Paraaortic lymph node (tissue), 1 donor: Measurements from ENCODE around the genes PSMC1 and TC2N.

DNA sequence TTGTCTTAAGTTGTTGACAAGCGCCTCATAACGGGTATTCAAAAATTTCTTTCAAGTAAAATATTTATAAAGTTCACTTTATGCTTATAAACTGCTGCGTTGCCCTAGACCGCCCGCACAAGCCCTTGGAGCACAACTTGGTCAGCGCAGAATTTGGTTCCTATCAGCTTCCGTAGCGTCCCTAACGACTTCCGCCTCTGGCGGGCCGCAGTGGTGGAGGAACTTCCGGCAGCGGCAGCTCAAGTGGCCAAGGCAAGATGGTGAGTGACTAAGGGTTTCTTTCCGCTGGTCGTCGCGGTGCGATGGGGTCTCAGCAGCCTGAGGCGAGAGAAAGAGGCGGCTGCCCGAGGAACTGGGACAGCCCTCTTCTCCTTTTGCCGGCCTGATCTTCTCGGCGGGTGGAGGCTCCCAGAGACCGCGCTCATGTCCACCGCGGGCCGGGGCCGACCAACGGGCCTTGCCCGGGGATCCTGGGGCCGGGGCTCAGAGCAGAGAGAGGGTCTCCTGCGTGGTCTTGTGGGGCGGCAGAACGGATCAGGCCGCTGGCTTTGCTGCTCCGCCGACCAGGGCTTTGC, at the start of gene PSMC1:
Gene PSMC1 (plus strand): TSS at position 213 of the 575 bp plus-strand sequence.
- PRO-cap: bidirectional peak, plus-strand start at position 187 of the sequence, minus-strand start at position 127 of the sequence

DNA sequence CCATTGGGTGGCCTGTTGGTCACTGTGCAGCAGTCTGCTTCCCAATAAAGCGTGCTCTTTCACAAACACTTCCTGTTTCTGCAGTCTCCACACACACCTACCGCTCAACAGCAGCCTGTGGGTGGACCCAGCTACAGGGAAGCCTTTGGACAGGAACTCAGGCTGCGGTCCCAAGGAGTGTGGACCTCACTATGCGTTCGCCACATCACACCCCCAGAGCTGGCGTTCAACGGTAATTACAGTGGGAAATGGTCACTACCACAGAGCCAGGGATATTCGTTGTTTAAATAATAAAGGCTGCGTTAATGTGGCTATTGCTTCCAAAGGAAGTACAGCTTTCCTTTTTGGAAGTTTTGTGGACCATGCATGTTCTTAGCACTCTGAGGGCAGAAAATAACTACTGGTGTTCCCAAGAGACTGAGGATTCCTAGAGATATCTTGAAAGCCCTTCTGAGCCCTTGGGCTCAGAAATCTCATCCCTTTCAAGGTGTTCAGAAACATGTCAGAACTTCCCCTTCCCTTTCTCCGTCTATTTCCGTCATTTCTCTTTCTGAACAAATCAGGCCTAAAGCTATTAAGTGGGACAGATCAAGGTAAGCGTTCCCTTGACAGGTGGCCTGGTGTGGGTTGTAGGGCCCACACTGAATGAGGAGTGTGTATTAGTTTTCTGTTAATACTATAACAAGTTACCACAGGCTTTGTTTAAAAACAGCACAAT, 16.4 kb downstream of the PSMC1 start:
- PRO-cap: no peak

GRCh38 chr14:90398329-90399053, 1.7 kb downstream of the CALM1 start:
- PRO-cap: bidirectional peak, plus-strand start at chr14:90398409, minus-strand start at chr14:90398447; bidirectional peak, plus-strand start at chr14:90398675, minus-strand start at chr14:90398542; unidirectional peak, minus-strand start at chr14:90398732

- PRO-cap: no peak
Observed at GRCh38 chr14:90510010-90510818, 113.4 kb downstream of the CALM1 start.

GRCh38 chr14:90553669-90554882, 157.2 kb downstream of the CALM1 start:
- PRO-cap: no peak

DNA sequence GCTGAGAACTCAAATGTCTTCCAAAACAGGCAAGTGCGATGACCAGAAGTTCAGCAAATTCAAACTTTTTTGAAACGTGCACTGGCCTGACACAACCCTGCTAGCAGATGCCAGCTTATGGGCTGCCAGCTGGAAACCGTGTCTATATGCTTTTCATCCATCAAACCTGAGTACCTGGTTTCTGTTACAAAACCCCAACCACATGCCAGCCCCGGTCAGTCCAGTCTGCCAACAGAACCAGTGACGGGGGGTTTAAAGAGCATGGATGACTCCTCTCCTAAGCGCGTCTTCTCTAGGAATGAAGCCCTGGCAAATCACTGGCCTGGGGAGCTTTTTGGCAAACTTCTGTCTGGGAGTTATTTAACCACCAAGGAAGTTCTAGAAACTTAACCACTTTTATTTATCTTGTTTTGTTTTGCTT, 189.6 kb downstream of the TTC7B start:
- PRO-cap: no peak

DNA sequence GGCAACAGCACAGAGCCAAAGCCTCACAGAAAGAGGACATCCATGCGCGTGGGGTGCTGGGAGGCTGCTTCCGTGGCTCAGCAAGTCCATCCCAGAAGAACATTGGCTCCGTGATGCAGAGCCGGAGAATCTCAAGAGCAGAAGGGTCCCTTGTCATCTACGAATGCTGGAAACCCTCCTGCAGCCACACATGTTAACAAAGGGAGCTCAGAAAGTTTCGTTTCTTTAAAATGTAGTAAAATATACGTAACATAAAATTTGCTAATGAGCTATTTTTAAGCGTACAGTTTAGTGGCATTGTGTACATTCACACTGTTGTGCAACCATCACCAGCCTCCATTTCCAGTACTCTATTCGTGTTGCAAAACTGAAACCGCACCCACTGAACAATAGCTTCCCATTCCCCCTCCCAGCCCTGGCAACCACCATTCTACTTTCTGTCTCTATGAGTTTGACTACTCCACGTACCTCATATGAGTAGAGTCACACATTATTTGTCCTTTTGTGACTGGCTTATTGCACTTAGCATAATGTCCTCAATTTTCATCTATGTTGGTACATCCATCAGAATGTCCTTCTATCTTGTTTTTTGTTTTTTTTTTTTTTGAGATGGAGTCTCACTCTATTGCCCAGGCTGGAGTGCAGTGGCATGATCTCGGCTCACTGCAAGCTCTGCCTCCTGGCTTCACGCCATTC, 185.8 kb downstream of the TTC7B start:
- PRO-cap: unidirectional peak, minus-strand start at position 168 of the sequence

DNA sequence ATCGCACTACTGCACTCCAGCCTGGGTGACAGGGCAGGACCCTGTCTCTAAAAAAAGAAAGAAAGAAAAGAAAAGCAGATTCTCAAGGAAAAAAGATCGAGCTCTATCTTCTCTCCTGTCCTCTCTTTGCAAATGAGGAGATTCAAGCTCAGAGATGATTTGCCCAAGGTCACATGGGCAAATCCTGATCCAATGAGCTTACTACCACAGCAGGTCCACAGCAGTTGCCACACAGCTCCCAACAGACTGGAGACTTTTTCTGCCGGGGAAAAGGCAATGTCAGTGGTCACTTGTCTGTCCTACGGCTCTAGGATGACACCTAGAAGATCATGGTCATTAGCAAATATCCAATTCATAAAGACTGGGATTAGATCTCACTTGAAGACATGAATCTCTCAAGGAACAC, 58.8 kb downstream of the TTC7B start:
- PRO-cap: no peak

DNA sequence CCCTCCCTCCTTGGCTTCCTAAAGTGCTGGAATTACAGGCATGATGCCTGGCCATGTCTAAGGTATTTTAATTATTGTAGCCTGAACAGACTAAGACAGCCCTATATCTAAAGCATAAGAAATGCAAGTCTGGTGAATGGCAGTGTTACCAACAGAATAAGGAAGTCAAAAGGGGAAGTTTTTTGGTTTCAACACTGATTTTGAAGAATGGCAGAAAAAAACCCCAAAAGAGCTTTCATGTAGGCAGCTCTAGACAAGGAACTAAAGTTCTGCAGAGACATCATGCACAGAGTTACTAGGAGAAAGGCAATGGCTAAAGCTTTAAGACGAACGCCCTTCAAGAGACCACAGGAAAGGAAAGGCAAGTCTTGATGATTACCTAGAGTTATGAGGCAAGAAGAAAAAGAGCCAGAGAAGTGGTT, 50.9 kb downstream of the RPS6KA5 start:
- PRO-cap: no peak

DNA sequence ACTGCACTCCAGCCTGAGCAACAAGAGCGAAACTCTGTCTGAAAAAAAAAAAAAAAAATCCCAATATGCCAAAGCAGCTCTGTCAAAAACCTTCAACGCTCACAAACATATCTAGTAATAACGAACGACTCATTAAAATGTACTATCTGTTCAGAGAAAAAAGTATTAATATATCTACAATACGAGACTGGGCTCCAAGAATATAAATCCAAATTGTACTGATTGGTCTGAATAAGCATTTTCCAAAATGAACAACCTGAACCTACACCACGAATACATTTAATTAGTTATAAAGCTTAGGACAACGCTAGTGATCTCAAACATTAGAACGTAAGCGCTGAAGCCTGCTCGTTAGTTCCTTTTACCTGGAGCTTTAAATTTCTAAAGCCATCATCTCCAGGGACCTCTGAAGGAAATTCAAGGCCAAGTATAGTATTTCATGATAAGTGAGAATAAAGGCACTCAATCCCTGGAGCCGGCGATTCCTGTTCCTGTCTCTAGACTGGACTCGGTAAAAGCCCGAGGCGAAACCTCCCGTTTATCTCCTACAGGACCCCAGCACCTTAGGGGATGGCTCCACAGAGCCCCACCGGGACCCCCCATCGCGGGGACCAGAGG, 1.0 kb downstream of the RPS6KA5 start:
- PRO-cap: no peak

DNA sequence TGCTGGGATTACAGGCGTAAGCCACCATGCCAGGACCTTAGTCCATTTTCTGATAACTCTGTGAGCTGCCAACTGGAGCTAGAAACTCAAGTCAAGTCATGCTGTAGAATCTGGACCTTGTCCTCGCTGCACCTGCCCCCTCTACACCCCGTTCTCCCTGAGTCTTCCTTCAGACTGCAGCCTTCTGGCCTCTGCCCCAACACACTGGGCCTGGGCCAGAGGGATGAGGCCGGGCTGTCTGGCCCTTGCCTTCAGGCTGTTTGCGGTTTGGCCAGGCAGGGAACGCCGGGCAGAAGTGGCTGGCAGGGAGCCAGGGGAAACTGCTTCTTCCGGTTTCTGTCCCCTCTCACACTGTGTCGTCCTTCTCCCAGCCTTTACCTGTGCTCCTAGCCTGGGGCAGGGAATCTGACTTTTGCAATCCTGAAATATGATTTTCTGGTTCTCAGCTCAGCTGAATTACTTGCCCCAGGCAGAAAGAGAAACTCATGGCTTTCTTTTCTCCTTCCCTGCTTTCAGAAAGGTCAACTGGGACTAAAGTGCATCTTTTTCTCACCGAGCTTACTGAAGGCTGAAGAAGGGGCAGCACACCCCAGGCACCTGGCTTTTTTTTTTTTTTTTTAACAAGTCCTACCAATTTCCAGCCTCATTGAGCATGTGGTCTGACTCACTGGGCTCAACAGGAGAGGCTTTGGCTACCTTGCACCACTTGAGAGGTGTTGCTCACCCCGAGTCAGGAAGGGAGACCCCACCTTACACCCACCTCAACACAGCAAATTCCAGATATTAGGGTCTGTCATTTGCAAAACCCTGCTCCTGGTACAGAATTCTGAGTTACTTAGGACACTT, 13.7 kb downstream of the DGLUCY start:
- PRO-cap: no peak

- PRO-cap: unidirectional peak, minus-strand start at chr14:91364175
Observed at GRCh38 chr14:91363966-91364628, 53.5 kb downstream of the CCDC88C start.

DNA sequence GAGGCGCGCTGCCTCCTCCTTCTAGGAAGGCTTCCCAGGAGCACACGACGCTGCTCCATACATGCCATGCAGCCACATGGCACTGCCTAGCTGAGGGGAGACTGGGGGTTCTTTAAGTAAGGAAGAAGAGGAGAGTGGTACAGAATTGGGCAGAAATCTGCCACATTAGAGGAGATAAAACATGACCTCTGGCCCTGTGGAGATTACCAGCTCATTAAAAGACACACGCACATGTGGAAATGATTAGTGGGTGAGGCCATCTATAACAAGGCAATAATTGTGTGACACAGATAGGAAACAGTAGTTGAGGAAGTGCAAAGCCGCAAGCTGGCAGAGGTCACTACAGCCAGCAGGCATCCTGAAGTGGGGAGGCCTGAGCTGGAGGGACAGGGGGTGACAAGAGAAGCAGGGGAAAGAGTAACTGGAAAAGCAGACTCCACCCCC, 39.7 kb downstream of the CCDC88C start:
- PRO-cap: no peak

DNA sequence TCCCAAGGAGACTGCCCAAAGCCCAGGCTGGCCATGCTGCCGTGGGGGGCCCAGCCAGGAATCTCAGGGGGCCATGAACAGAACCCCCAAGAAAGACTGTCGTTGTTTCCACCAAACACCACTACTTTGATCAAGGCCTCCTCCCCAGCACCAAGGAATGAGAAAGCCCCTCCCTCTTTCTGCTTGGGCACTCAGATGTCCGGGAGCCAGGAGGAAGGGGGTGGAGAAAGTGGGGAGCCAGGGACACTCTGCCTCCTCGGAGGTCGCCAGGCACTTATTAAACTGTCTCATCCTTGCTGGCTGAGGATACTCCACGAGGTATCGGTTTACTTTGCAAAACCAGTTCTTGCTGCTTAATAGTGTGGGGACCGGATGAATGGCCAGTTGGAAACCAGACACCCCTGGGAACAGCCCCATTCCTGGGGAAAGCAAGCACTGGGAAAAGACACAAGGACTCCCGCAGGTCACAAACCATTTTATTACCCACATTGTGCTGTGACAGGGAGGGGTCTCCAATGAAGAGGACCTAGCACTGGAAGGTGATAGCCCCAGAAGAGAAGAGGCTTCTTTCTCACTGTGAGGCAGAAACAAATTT, 34.2 kb downstream of the CCDC88C start:
- PRO-cap: no peak

DNA sequence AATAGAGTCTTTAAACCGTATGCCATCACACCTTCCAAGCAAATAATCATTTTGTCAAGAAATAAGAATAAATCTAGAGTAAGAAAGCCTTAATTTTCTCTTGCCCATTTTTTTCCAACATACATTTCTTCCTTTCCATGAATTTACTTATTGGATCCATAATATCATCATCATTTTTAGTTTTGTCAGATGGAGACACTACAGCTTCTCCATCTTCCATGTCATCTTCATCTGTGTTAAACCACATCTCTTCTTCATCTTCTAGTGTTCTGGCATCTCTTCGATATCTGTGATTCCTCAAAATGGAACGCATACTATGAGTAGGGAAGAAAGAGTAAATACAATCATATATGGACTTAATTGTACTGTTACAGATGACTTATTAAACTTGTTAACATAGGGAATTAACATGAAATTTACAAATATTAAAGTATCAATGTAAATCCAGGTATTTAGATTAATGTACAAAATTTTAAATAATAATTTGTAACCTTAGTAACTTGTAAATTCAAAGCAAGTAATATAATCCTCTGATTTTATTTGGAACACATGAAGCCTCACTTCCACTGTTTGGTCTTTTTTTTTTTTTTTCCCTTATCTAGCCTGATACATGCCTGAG, 44.4 kb upstream of the CCDC88C start:
- PRO-cap: no peak

- PRO-cap: no peak
Observed at GRCh38 chr14:91483170-91483971, 26.7 kb downstream of the PPP4R3A start.

- PRO-cap: no peak
Observed at GRCh38 chr14:91580405-91580680, 70.2 kb upstream of the PPP4R3A start.

DNA sequence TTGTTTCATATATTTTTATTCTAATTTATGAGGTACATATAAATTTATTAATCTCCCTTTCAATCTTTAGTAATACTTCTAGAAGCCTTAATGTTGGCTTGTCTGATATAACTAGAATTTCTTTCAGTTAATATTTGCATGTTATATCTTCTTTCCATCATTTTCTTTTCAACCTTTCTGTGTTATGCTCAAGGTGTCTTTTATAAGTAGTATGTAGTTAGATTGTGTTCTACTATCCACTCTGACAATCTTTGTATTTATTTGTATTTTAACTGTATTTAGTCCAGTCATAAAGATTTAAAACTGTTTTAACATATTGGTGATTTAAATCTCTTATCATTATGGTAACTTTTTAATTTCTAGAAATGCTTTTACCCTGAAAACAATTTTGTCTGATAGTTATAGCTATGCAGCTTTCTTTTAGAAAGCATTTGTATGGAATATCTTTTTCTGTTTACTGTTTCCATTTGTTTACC, 40.8 kb downstream of the TC2N start:
- PRO-cap: no peak

GRCh38 chr14:91867332-91867969, at the start of gene TC2N:
Gene TC2N (minus strand): TSS chr14:91867536.
- PRO-cap: unidirectional peak, minus-strand start at chr14:91867536

DNA sequence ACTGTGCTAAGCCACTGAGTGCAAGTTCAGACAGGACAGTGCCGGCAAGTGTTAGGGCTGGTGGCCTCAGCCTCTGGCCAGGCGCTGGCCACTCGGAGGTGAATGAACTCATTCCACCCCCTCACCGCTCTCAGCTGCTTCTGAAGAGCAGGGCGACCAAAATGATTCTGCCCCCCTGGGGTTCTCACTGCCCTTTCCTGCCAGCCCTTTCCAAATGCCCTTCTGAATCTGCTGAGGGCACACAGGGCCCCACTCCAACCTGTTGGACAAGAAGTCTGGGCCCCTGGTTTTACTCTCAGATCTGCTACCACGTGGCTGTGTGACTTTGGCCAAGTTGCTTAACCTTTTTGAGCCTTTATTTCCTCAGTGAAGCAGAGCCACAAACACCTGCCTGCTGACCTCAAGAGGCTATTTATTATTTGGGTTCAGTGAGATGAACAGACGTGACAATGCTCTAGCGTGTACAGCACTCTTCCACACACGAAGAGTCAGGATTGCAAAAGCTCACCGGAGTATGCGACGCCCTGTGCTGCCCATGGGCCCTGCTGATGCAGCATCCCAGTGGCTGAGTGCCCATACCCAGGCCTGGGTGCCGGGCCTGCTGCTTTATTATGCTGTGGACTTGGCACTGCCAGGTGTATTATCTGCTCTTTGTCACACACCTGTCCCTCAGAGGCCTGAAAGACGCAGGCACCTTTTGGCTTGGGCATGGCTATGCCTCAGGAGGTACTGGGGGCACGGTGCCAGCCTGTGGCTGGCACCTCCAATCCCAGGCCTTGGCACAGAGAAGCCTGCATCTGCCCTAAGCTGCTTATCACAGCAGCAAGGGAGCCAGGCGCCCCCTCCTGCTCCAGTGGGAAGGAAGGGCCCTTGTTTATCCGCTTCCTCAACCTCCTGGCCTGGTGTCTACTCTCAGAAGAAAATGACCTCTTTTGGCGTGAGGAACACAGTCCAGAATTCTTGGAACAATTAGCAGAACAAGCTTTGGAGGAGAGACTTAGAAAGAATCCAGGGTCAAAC, 22.2 kb upstream of the TC2N start:
- PRO-cap: no peak